Neural progenitor cell (in vitro differentiated cells): ENCODE measurements around the gene PTHLH.

- RAMPAGE, long total RNA, result no peak
Observed at GRCh38 chr12:27277601-27278281, 33.7 kb downstream of the STK38L start.

GRCh38 chr12:27331719-27332277 is 838 bp upstream of the BMAL2 start:
- RAMPAGE, long total RNA, result no peak

- RAMPAGE, long total RNA, result no peak
Observed at GRCh38 chr12:27520968-27521509, 3.0 kb upstream of the PPFIBP1 start.

GRCh38 chr12:27562019-27562242 is 37.9 kb downstream of the PPFIBP1 start:
- RAMPAGE, long total RNA, result no peak

DNA sequence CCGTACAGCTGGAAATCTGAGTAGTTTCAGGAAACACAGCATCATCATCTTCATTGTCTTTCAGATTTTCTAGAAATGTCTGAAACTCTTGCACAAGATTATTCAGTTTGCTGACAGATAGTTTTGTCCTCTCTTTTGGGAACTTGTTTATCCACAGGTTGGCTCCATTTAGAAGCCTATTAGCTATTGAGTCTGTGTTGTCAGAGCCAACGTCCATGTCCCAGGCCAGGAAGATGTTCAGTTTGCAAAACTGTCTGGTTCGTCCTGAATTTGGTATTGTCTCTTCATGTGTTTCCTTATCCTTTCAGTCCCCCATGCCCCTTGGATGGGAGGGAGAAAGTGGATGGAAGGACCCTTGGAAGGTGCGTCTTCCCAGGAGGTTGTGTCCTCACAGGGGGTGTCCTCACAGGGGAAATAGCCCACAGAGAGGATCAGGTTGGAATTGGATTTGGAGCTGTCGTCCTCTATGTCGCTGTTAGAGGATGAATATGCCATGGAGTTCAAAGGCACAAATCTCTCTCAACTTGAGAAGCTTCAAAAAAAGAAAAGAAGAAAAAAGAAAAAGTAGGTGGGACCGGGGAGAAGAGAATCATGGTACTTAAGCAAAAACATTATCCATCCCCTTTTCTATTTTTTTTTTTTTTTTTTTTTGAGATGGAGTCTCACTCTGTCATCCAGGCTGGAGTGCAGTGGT is 69.7 kb downstream of the PPFIBP1 start:
- RAMPAGE, long total RNA, result no peak

- RAMPAGE, long total RNA, result no peak
Observed at GRCh38 chr12:27595121-27595684, 71.2 kb downstream of the PPFIBP1 start.

- RAMPAGE, long total RNA, result no peak
Observed at GRCh38 chr12:27608780-27609269, 84.8 kb downstream of the PPFIBP1 start.

- RAMPAGE, long total RNA, result no peak
Observed at GRCh38 chr12:27711228-27711874, 719 bp downstream of the MRPS35 start.

DNA sequence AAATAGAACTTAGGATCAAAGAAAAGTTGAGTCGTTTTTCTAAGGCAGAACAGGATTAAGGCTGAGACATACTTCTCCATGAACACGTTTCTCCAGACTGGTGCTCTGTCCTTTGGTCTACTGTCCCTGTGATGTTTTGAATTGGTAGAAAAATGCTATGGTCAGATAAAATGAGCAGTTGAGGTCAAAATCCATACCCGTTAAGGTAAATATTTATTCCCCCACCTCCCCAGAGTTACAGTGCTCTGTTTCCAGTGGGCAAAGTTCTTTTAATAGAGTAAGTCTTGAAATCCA is 74.6 kb downstream of the PTHLH start:
- RAMPAGE, long total RNA, result no peak

DNA sequence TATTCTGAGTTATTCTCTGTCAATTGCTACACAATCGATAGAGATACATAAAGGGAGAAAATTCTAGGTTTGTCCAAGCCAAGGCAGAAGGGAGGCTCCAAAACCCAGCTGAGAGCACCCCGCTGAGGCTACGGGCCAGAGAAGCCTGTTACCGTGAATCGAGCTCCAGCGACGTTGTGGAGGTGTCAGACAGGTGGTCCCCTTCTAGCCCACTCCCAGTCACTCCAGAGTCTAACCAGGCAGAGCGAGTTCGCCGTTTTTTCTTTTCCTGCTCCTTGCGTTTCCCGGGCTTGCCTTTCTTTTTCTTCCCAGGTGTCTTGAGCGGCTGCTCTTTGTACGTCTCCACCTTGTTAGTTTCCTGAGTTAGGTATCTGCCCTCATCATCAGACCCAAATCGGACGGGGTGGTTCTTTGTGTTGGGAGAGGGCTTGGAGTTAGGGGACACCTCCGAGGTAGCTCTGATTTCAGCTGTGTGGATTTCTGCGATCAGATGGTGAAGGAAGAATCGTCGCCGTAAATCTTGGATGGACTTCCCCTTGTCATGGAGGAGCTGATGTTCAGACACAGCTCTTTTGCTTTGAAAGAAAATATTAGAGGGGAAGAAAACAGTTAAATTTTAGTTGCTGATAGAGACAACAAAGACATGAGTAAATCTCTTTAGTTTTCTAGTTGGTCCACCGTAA is 9.2 kb downstream of the PTHLH start:
- RAMPAGE, long total RNA, result no peak

- RAMPAGE, long total RNA, result no peak
Observed at GRCh38 chr12:27972559-27973213, at the start of gene PTHLH. Gene PTHLH, minus strand, starts transcription at chr12:27972733.

DNA sequence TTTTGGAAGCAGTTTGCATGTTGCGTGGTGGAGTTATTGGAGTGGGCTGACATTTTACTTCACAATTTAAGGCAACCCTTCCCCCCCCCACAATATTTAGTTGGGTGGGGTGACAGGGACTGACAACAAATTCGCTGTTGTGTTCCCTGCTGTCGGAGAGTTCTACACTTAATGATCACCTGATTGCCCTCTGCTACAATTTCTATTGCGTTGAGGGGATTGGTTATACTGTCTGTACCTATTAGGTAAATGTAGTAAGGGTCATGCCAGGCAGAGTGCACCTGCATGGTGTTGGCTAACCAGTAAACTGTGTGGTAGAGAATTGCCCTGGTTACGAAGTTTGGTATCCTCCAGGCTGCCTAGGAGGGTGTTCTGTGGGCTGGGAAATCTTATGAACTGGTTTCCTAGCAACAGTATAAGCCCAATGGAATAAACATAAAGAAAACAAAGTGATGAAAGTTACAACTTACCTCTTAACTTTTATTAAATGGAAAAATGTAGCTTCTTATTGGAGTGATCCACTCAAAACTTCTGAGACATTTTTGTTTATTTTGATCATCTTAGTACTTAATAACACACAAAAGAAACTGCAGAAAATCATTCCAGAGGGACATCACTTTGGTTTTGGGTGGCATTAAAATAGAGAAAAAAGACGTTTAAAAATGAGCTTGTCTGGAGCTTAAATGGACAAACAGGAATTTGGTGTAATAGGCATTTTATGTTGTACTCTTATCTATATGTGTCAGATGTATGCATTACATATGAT is 1.5 kb downstream of the CCDC91 start:
- RAMPAGE, long total RNA, result no peak

DNA sequence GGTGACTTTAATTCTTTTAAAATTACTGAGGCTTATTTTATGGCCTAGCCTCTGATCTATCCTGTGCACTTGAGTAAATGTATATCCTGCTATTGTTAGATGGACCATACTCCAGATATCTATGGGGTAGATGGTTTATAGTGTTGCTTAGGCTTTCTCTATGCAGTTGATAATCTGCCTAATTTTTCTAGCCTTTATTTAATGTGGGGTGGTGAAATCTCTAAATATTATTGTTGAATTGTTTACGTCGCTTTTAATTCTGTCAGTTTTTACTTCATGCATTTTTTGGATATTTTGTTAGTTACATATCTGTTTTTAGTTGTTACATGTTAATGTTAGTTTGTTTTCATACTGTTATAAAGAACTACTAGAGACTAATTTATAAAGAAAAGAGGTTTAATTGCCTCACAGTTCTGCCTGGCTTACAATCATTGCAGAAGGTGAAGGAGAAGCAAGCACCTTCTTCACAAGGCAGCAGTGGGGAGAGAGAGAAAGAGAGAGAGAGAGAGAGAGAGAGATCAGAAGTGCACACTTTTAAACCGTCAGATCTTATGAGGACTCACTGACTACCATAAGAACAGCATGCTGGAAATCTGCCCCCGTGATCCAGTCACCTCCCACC is 178.2 kb downstream of the CCDC91 start:
- RAMPAGE, long total RNA, result no peak

GRCh38 chr12:28415846-28416644 is 225.8 kb downstream of the CCDC91 start:
- RAMPAGE, long total RNA, result no peak

DNA sequence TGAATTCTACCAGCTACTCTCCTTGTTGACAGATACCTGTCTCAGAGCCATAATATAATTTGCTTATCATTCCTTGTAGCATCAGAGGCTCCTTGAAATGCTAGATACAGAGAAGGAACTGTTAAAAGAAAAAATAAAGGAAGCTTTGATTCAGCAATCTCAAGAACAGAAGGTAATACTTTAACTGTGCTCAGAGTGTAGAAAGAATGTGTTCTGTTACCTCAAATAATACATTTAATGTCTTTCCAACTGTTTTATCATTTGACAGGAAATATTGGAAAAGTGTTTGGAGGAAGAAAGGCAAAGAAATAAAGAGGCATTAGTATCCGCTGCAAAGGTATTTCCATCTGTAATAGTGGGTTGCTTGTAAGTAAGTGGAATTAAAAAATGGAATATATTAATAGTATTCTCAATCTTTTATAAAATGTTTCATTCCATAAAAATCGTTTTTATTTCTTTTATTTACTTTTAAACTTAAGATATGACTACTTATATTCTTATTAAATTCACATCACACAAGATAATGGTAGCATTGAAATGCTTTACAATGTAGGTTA is 259.9 kb downstream of the CCDC91 start:
- RAMPAGE, long total RNA, result no peak

DNA sequence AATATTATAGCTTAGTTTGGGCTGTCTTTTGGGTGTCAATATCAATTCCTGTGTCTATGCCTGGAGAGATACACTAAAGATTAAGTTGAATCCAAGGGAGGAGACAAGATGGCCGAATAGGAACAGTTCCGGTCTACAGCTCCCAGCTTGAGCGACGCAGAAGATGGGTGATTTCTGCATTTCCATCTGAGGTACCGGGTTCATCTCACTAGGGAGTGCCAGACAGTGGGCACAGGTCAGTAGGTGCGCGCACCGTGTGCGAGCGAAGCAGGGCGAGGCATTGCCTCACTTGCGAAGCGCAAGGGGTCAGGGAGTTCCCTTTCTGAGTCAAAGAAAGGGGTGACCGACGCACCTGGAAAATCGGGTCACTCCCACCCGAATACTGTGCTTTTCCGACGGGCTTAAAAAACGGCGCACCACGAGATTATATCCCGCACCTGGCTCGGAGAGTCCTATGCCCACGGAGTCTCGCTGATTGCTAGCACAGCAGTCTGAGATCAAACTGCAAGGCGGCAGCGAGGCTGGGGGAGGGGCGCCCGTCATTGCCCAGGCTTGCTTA is 388.9 kb upstream of the FAR2 start:
- RAMPAGE, long total RNA, result no peak

GRCh38 chr12:28770313-28770811 is 378.7 kb upstream of the FAR2 start:
- RAMPAGE, long total RNA, result no peak

DNA sequence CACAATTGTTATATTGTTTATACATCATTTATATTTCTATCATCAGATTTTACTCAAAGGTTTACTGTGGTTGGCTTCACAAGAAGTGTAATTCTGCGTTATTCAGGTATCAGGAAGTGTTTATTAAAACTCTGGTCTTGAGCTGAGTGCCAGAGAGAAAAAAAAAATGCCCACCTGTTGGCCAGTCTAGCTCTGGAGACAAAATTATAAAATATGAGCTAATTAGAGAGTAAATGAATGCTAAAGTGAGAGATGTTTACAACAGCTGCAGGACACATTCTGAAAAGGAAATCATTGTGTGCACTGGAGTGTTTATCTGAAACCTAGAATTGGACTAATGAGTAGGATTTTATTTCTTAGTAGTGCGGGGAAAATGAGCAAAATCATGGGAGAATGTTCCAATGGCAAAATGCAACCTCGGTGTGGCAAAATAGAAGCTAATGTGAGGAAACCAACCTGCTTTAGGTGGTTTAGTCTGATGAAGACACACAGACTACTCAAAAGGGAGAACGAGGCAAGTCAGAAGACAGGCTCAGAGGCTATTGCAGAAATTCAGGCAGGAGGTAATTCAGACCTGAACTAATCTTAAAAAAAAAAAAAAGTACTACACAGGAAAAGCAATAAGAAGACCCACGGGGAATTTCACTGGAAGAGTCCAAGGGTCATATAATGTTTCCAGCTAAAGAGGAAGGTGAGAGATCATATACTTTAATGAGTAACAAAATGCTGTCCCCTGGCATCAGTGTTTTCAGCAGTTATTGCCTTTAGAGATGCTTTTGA is 59.6 kb downstream of the FAR2 start:
- RAMPAGE, long total RNA, result no peak

GRCh38 chr12:29741417-29742119 is 42.2 kb downstream of the TMTC1 start:
- RAMPAGE, long total RNA, result no peak

DNA sequence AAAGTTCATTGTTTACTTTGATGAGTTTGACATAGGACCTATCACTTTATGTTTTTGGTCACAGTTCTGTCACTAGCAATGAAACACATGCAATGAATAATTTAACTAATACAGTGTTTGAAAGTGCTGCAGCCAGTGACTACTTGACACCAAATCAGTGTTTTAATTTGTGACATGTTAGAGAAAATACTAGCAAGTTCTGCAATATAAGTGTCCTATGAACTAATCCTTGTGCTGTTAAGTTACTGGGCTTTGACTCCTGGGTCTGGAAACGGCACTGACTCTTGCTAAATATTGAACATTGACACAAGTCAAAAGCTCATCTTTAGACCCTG is 268.2 kb downstream of the IPO8 start:
- RAMPAGE, long total RNA, result no peak